Monocyte (primary cell): Measurements from ENCODE around the gene TMEM62.

GRCh38 chr15:42050716-42051396 lies 30.0 kb upstream of the PLA2G4E start:
- PRO-cap, 2 experiments = no peak in any of the 2 experiments

GRCh38 chr15:42082983-42083260 lies 11.4 kb downstream of the PLA2G4D start:
- PRO-cap, 2 experiments = no peak in any of the 2 experiments

- PRO-cap, 2 experiments = no peak in any of the 2 experiments
Observed at GRCh38 chr15:42226570-42227113, 18.5 kb upstream of the VPS39 start.

DNA sequence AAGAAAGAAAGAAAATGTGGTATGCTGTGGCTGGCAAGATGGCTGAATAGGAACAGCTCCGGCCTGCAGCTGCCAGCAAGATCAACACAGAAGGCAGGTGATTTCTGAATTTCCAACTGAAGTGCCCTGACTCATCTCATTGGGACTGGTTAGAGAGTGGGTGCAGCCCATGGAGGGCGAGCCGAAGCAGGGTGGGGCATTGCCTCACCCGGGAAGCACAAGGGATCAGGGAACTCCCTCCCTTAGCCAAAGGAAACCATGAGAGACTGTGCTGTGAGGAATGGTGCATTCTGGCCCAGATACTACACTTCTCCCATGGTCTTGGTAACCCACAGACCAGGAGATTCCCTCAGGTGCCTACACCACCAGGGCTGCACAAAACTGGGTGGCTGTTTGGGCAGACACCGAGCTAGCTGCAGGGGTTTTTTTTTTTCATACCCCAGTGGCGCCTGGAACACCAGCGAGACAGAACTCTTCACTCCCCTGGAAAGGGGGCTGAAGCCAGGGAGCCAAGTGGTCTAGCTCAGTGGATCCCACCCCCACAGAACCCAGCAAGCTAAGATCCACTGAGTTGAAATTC lies 27.9 kb upstream of the TMEM87A start:
- PRO-cap, 2 experiments = no peak in any of the 2 experiments

- PRO-cap, 2 experiments = no peak in any of the 2 experiments
Observed at GRCh38 chr15:42302336-42302991, 29.2 kb upstream of the TMEM87A start.

DNA sequence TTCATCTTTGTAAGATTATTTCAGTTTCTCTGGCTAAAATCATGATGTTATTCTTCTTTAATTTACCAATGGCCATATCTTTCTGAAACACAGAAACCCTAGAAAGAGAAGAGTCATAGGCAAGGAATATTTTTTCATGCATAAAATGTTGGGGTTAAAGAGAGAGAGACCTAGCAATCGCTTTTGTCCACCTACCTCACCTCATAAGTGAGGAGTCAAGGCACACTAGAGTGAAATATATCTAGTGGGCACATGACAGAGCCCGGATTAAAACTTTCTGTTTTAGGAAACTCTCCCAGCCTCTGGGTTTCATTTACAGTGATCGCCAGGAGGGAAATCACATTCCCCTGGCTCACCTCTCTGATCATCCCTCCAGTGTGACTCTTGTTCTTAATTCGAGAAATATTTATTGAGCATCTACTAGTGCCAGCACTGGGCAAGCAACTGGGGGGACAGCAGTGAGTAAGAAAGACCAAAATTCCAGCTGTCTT lies 1.2 kb downstream of the CAPN3 start:
- PRO-cap, 2 experiments = no peak in any of the 2 experiments

DNA sequence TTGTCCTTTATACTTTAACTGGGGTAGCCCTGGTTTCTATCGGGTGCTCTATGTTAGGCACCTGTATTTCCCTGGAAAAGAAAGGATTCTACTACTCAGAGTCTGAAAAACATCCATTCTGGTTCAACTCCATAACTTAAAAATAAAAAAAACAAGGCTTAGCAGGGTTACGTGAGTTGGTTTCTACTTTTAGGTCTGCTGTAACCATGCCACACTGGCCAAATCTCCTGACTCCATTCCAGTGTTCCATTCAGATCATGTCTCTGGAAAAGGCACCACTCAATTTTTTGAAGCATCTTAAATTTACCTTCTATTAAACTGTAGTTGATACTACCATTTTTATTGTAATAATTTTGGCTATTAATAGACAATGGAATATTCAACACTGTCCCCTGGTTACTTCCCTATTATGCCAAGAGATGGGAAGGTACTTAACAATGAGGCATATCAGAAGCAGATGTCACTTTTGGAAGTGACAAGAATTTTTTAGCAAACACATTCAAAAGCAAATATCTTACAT lies 62.1 kb downstream of the CAPN3 start:
- PRO-cap, 2 experiments = no peak in any of the 2 experiments

- PRO-cap, 2 experiments = no peak in any of the 2 experiments
Observed at GRCh38 chr15:42456977-42457919, 33.7 kb downstream of the ZNF106 start.

GRCh38 chr15:42505083-42505674 lies 9.7 kb downstream of the SNAP23 start:
- PRO-cap, 2 experiments = no peak in any of the 2 experiments

DNA sequence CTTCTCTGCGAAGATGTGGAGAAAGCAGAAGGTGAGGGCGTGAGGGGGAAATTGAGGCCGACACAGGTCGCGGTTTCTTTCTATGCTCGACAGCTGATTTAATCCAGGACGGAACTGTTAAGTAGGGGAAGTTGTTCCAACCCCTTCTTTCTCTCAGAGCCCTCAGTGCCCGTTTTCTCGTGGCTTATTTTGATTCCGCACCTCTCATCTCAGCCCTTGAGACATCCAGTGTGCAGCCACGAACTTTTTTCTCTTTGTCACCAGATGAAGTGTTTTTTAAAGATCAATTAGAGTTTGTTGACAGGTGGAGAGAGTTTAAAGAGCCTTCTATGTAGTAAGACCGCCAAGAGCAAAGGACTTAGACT lies 751 bp downstream of the STARD9 start:
- PRO-cap, 2 experiments = no peak in any of the 2 experiments

DNA sequence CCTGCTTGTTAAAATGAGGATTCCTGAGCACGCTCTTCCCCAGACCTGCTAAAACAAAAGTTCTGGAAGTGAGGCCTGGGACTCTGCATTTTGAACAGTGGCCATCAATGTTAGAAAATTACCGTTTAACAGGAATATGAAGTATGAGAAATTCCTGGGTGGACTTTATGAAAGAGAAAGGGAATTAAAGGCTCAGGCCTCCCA lies 37.5 kb upstream of the CDAN1 start:
- PRO-cap, 2 experiments = no peak in any of the 2 experiments

DNA sequence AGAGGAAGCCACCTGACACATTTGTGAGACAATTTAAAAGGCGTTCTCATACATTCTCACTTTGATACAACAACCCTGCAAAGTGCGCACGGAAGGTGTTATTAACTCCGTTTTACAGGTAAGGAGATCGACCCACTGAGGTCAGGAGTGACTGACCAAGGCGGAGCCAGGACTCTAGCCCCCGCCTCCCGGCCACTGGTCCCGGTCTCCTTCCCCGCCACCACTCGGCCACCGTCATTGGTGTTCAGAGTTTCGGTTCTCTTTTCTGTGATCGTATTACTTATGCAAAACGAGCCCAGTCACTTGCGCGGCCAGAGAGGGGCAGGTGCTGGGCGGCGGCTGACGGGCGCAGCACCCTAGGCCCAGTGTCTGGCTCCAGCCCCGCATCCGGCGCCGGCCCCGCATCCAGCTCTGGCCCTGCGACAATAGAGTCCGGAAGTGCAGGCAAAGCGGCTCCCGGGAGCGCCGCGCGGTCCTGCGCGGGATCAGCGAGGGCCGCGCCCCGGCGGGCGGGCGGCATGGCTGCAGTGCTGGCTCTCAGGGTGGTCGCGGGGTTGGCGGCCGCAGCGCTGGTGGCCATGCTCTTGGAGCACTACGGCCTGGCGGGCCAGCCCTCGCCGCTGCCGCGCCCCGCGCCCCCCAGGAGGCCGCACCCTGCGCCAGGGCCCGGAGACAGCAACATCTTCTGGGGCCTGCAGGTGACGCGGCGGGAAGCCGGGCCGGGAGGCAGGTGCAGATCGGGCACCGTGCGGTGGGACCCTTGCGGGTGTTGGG lies at the start of gene TMEM62:
Gene TMEM62, plus strand, starts transcription at position 302 of the 774 bp plus-strand sequence.
- PRO-cap, 2 experiments = peak in 2 of 2 experiments; most common plus-strand start position 302 of the sequence (in 2); most common minus-strand start position 195 of the sequence (in 1)

DNA sequence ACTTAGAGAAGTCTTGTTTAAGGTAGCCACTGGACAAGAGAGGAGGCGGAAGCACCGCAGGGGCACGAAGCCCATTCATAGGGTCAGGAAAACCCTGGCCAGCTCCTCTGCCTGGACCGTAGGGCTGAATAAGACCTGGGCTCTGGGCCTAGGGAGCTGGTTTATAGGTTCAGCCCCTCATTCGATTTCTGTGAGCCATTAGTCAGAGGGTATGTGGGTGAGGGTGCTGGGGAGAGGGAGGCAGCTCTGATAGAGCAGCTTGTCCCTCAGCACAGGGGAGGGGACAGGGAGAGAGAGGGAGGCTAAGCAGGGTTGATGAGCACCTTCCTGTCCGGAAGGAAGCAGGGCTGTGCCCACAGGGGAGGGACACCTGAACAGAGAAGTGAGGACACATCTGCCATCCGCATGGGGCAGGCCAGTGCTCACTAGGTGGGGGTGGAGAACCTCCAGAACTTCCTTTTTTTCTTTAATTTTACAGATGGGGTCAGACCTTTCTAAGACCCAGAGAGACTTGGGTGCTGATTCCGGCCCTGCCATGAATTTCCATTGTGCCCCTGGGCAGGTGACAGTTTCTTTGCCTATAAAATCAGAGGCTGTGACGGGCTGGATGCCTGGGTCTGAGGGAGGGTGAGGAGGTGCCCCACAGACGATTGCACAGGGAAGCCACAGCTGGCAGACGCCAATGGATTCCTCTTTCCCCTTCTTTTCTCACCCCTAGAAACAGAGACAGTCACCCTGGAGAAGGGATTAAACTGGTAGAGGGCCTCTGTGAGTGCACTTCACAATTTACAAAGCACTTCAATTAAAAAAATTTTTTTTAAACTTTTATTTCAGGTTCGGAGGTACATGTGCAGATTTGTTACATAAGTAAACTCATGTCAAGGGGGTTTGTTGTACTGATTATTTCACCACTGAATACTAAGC lies 4.0 kb upstream of the TGM5 start:
- PRO-cap, 2 experiments = no peak in any of the 2 experiments

- PRO-cap, 2 experiments = no peak in any of the 2 experiments
Observed at GRCh38 chr15:43338120-43338548, 7.7 kb downstream of the ADAL start.

GRCh38 chr15:43363666-43364402 lies 7.0 kb downstream of the ZSCAN29 start:
- PRO-cap, 2 experiments = no peak in any of the 2 experiments

GRCh38 chr15:43370154-43370854 lies 539 bp downstream of the ZSCAN29 start:
- PRO-cap, 2 experiments = no peak in any of the 2 experiments

DNA sequence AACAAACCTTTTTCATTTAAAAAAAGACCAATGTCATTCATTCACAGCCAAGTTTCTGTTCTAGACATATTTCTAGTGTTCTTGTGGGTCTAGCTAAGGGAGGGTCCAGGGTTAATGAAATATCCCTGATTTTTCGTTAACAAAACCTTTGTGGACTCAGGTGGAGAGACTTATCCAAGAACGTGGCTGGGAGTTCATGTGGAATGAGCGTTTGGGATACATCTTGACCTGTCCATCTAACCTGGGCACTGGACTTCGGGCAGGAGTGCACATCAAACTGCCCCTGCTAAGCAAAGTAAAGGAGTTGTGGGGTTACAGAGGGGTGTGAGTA lies 4.2 kb downstream of the CKMT1B start:
- PRO-cap, 2 experiments = no peak in any of the 2 experiments

DNA sequence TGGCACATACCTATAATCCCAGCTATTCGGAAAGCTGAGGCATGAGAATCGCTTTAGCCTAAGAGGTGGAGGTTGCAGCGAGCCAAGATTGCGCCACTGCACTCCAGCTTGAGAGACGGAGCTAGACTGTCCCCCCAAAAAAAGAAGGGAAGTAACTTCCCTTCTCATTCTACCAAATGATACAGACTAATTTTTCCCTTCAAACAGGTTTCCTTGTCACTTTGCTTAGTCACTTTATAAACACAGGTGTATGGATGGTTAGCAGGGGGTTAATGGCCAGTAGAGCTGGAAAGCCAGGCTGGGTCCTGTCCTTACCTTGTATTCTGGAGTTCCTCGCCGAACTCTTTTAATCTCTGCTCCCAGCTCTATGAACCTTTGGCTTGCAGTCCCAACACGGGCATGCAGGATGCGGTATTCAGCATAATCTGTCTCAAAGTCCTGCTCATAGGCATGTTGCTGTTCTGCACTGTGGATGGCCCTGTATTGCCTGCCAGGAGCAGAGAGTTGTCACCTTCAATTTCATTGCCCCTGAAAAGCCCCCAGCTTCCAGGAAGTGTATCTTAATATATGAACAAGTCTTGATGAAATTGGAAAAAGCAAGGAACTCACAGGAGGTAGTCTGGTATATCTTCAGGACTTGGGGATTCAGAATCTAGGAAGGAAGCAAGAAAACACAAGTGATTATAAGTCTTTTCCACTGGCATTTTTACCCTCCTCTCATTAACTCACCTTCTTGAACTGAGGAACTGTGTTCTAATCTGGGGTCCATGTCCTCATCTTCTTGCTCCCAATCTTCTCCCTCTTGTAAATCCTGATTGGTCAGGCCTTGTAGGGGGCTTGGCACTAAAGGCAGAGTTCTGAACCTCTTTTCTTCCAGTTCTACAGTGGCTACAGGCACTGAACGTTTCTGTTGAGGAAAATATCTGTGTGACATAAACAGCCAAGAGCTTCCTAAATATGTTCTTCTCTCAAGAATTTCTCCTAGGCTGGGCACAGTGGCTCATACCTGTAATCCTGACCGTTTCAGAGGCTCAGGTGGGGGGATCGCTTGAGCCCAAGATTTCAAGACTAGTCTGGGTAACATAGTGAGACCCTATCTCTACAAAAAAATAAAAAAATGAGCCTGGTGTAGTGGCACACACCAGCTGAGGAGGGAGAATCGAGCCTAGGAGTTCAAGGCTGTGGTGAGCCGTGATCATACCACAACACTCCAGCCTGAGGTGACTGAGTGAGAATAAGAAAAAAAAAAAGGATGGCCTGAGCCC lies 2.5 kb downstream of the ELL3 start:
- PRO-cap, 2 experiments = peak in 2 of 2 experiments; most common plus-strand start position 59 of the sequence (in 1)

- PRO-cap, 2 experiments = no peak in any of the 2 experiments
Observed at GRCh38 chr15:43793724-43794093, 1.6 kb downstream of the SERF2 start.

GRCh38 chr15:43872900-43873677 lies 46.3 kb downstream of the WDR76 start:
- PRO-cap, 2 experiments = no peak in any of the 2 experiments